ENCODE measurements around a stretch of chr22.

DNA sequence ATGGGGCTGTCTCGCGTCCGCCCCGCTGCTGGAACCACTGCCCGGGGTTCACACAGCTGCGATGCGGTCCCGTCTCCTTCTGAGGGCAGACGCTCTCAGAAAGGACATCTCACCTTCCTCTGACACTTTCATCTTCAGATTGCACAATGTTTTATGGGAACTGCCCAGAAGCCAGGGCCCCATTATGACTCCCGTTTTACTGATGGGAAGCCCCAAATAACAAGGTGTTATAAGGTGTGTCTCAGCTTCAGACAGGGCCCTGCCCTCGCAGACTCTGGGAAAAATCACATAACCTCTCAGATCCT is 43.5 kb downstream of the TRMU start:
- PRO-cap, result no peak

- PRO-cap, result unidirectional peak, minus-strand start at chr22:46439729
Measured at GRCh38 chr22:46439544-46439837, 97.9 kb downstream of the CELSR1 start.

- PRO-cap, result no peak
Measured at GRCh38 chr22:46451265-46451737, 86.1 kb downstream of the CELSR1 start.

- PRO-cap, result no peak
Measured at GRCh38 chr22:46463861-46464588, 73.4 kb downstream of the CELSR1 start.

DNA sequence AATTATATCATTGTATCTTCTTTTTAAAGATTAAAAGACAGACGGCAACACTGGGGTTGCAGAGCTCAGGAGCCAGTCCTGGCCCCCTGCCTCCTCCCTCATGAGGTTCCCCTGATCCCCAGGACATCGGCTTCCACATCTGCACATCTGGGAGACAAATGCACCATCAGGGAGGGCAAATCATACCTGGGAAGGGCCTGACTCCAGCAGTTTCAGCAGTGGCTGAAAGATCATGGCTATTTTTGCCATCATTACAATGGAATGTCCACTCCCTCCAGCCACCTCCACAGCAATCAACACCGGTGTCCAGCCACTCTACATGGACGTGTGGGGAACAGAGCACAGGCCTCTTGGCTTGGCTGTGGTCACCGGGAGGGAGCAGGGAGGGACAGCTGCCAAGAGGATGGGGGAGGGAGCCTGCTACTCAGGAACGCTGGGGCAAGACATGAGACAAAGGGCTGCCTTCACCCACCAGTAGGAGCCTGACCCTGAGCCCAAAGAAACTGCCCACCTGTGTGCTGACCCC is 9.3 kb upstream of the CELSR1 start:
- PRO-cap, result no peak

- PRO-cap, result no peak
Measured at GRCh38 chr22:46548793-46549171, 11.4 kb upstream of the CELSR1 start.

GRCh38 chr22:46592036-46593014 is 27.9 kb upstream of the GRAMD4 start:
- PRO-cap, result no peak

DNA sequence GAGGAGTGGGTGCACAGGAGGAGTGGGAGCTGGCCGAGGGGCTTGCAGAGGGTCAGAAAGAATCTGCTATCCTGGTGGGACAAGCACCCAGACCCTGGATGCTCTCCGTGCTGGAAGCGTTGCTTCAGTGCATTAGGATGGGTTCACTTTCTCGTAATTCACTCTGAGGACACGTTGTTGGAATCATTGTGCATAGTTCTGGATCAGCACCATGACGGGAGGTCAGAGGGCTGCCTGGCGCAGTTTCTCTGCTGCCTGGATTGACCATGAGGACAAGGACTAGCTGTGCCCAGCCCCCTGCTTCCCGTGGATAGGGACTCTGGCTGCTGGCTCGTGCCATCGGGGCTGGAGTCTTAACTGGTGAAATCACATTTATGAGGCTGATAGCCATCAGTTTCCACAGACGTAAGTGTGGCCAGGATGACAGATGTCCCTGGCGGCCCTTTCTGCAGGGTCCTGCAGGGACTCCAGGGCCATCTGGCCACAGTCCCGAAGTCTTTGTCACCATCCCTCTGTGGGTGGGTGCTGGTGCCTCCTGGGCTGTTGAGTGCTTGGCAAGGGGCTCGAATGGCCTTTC is 24.2 kb upstream of the GRAMD4 start:
- PRO-cap, result no peak

DNA sequence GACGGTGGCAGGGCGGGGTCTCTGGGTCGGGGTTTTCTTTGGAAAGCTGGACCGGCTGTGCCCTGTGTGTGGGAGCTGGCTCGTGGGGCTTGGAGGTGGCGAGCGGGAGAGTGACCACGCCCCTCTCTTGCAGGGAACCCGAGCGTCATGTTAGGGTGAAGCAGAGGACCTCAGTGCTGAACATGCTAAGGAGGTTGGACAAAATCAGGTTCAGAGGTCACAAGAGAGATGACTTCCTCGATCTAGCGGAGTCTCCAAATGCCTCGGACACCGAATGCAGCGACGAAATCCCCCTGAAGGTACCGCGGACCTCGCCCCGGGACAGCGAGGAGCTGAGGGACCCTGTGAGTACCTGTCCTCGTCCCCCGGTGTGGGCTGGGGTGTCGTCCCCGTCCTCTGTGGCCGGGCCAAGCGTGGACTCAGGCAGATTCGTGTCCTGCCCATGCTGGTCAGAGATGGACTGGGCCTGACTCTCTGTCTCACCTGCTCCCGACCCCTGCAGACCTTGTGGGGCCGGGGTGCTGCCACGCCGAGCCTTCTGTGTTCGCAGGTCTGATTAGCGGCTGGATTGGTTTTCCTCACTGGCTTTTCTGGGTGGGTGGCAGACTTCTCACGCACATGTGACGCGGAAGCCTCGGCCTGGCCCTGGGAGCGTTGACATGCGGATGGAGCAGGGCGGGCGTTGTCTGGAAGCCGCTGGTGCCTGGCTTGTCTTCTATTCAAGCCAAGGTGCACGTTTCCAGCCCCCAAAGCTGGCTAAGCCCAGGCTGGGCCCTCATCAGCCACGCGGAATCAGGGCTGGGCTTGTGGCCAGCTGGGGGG is 6.6 kb downstream of the GRAMD4 start:
- PRO-cap, result no peak

DNA sequence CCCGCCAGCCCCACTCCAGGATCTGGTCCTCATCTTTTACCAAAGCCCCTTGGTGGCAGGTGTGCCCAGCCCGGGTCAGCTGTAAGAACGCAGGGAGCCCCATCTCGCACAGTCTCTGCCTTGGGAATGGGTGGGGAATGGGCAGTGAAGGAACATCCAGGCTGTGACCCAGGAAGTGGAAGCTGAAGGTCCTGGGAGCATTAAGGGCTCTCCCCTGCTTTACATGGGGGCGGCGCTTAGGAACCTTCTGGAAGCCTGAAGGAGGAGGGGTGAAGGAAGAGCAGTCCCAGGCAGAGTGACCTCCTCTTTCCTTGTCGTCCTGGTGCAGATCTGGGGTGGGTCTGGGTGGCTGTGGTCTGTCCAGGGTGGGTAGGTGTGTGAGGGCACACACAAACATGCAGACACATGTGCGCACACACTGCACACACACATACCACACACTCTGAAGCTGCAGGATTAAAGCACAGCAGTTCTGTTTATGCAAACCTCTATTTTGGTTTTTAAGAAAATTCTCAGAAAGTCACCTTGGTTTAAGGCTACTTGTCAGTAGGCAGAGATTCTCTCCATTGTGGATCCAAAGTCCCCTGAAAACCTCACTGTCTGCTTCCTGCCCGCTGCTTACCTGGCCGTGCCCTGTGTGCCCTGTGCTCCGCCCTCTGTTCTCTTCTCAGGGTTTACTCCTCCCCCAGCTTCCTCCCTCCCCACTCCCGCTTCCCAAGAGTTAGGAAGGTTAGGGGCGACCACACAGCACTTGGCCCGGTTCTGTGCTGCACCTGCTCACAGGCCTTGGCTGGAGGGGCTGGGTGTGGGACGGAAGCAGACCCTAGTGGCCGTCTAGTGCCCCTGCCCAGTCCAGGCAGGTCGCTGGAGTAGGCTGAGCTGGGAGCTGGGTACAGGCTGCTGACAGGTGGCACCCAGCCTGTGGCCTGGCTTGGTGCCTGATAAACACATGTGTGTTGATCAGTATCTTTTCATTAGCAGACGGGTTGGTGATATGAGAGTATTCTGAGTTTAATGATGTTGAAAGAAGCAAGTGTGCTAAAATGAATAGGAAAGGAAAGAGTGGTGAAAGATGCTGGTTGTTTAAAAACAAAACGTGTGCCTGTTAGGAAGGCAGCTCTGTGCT is 40.3 kb downstream of the GRAMD4 start:
- PRO-cap, result no peak

DNA sequence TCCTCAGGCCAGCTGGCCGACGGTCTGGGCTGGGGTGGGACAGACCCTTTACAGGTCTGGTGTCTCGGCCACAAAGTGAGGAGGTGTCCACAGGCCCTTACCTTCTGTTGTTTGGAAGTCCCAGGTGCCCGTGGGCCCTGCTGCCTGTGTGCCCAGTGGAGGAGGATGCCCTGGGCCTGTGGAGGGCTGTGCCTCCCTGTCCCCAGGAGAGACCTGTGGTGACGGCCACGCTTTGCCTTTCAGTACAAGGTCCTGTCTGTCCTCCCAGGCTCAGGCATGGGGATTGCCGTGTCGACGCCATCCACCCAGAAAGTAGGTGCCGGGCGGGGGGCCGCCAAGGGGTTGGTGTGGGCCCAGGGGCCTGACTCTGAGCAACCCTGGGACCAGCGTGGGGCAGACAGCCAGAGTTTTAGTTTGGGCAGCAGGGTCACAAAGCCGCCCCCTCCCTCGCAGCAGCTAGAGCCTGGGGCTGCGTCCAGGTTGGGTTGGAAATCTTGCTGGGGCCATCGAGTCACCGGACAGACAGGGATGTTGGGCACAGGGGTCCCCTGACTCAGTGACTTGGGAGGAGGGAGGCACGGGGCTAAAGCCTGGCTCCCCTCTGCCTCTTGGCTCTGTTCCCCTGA is 56.3 kb downstream of the GRAMD4 start:
- PRO-cap, result no peak

DNA sequence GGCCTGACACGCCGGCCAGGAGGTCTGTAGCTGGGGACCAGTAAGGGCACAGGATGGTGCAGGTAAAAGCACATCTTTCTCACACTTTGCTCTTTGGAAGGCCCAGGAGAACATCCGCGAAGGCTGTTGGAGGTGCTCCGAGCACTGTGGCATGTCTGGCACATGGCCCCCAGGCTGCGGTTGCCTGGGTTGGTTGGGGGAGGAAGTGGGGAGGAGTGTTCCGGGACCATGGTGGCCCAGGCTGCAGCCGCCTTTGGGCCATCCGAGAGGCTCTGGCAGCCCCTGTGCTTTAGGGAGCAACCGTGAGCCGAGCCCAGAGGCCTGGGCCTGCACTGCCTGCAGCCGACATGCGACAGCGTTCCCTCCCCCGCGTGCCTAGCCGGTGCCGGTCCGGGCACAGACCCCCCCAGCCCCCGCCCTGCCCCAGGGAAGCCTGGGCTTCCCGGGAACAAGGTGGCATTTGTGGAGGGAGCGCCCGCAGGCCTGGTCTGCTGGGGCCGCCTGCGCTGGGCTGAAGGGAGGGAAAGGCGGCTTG is 57.9 kb downstream of the GRAMD4 start:
- PRO-cap, result unidirectional peak, plus-strand start at position 117 of the sequence

- PRO-cap, result no peak
Measured at GRCh38 chr22:46727260-46727822, 10.7 kb downstream of the CERK start.

GRCh38 chr22:46735936-46736620 is 2.0 kb downstream of the CERK start:
- PRO-cap, result no peak

GRCh38 chr22:46814941-46815672 is 52.7 kb downstream of the TBC1D22A start:
- PRO-cap, result no peak

GRCh38 chr22:46836117-46836605 is 73.7 kb downstream of the TBC1D22A start:
- PRO-cap, result no peak

DNA sequence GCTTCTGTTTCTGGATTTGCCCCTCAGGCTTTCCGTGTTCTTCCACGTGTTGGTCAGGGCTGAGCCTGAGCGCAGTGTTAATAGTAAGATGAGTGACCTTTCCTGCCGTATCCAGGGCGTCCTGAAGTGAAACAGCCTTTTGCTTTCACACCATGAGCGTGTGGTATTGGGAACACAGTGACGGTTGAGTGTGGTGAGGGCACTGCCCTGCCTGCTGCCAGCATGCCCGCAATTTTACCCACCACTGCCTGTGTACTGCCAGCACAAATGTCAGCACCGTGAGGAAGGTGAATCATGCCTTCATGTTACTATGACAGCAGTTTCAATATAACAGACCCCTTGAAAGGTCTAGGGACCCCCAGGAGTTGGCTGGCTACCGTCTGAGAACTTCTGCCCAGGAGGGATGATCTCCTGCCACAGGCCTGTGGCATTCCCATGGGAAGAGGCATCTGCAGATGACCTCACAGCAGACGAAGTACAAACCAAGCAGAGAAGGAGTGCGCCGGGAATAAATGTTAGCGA is 217.1 kb downstream of the TBC1D22A start:
- PRO-cap, result no peak

DNA sequence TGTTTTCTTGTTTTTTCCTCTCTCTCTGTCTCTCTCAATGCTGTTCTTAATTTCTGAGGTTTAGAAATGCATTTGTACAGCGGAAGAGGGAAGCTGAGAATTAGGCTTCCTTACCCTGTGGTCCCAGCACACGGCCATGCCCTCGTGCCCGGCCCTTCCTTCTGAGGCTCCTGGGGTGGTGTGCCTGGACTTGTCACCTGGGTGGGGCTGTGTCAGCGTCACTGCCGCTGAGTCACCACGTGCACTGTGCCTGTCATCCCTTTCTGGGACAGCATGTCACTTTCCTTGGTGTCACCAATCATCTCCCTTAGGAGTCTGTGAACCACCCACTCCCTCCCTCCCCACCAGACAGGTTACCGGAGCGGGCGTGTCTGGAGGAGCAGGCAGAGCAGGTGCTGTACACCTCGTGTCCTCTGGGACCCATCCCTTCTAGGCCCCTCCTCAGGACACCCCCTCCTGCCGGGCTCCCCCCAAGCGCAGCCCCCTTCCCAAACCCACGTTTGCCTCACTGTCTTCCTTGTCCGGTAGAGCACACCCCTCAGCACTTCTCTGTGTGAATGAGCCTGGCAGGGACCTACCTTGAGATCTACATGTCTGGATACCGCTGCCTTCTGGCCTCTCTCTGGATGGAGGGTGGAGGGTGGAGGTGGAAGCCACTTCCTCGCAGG is 367.5 kb downstream of the TBC1D22A start:
- PRO-cap, result bidirectional peak, plus-strand start at position 368 of the sequence, minus-strand start at position 163 of the sequence

- PRO-cap, result no peak
Measured at GRCh38 chr22:47191480-47191863, 429.0 kb downstream of the TBC1D22A start.

- PRO-cap, result no peak
Measured at GRCh38 chr22:47292526-47292900, 530.1 kb downstream of the TBC1D22A start.